ENCODE data around the genes LTB4R, NYNRIN, GZMB and G2E3.

- PRO-cap: no peak
- RAMPAGE, long total RNA, 2 experiments: no peak in any of the 2 experiments
Measured at GRCh38 chr14:24235554-24236321, 3.0 kb downstream of the GMPR2 start.

- PRO-cap: no peak
- RAMPAGE, long total RNA, 2 experiments: start-site peak on the minus strand in 2 of 2 experiments, at chr14:24259348-24259402 at its widest, 7 to 19 reads per replicate
Measured at GRCh38 chr14:24258889-24259822, 3.8 kb downstream of the TGM1 start.

GRCh38 chr14:24310542-24311635, at the start of gene LTB4R:
TSS of gene LTB4R (plus strand) at chr14:24311502.
- PRO-cap: unidirectional peak, plus-strand start at chr14:24311090; bidirectional peak, plus-strand start at chr14:24311502, minus-strand start at chr14:24311396
- RAMPAGE, long total RNA, 2 experiments: no peak in any of the 2 experiments

- PRO-cap: no peak
- RAMPAGE, long total RNA, 2 experiments: no peak in any of the 2 experiments
Measured at GRCh38 chr14:24380298-24380520, 12.2 kb downstream of the NFATC4 start.

- PRO-cap: bidirectional peak, plus-strand start at chr14:24399060, minus-strand start at chr14:24399035
- RAMPAGE, long total RNA, 2 experiments: no peak in any of the 2 experiments
Measured at GRCh38 chr14:24398136-24399441, at the start of gene NYNRIN. TSS of gene NYNRIN (plus strand) at chr14:24399003.

GRCh38 chr14:24418422-24418977, 11.0 kb downstream of the CBLN3 start:
- PRO-cap: no peak
- RAMPAGE, long total RNA, 2 experiments: no peak in any of the 2 experiments

DNA sequence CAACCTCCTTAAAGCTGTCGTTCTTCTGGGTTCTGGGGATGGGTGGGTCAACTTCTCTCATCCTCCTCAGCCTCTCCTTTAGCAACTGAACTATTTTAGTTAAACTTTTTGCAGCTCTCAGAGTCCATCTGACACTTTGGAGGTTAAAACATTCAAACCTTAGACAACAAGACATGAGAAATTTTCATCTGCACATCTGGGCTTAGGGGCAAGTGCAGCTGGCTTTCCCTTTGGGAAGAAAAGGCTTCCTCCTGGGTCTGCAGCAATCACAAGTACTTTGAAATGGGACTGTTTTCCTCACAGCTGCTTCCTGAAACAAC, 16.0 kb upstream of the SDR39U1 start:
- PRO-cap: no peak
- RAMPAGE, long total RNA, 2 experiments: no peak in any of the 2 experiments

DNA sequence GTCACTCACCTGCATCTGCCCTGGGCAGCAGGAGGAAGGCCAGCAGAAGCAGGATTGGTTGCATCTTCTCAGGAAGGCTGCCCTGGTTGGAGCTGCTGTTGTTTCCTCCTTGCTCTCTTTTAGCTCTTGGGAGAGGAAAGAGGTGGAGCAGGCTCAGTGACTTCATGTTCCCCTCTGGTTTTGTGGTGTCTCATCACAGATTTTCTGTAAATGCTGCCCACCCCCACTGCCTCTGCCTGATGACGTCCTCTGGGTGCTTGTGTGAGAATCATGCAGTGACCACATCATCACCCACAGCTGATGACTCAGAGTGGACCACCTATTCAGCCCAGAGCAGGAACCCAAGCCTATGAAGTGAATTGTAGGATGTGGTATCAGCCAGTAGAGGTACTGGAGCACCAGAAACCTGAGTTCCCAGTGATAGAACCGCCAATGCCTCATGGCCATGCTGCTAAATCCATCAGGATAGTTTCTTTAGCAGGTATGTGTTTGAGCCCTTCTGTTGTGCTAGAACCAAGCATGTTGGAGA, at the start of gene GZMB:
Gene GZMB (minus strand): TSS at position 94 of the 529 bp plus-strand sequence.
- PRO-cap: no peak
- RAMPAGE, long total RNA, 2 experiments: no peak in any of the 2 experiments

DNA sequence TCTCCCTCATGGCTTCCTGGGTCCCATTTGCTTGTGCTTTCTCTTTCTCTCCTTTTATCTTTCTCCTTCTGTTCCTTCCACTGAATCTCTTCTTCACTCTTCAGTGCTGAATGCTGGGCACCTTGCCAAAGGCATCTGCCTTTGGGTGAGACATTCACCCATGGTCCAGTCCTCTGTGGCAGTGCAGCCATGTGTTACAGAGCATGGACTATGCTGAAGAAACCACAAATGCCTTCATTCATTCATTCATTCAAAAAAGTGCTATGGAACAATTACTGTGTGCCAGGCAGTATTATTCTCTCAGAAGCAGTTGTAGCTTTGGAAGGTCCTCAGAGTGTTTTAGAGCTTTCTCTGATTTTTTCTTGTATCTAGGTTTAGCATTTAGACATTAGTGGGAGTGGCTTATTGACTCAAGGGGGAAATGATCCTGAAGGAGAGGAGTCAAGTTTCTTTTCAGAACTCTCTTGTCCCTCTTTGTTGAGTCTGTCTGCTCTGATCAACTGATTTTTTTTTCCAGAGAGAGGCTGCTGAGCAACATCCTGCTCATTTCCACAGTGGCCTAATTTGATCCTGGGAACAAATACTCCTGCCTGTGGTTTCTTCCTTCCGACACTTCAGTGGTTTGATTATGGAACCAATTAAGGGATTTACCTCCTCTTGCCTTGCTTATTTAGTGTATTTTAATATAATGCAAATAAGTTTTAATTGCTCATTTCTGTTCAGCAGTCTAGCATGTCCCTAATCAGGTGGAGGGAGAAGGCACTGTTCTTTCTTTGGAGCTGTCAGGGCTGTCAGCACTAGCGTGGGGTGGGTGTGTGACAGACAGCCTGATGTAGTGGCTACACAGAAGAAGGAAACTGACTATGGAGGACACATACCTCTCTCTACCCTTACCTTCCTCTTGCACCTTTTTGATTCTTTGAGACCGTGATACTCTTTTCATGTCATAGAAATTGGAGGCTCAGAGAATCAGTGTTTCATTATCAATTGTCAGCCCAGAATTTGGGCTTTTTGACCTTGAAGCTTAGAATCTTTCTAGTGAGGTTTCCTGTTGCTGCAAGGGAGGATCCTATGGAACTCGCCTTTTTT, 344.8 kb upstream of the STXBP6 start:
- PRO-cap: no peak
- RAMPAGE, long total RNA, 2 experiments: no peak in any of the 2 experiments

DNA sequence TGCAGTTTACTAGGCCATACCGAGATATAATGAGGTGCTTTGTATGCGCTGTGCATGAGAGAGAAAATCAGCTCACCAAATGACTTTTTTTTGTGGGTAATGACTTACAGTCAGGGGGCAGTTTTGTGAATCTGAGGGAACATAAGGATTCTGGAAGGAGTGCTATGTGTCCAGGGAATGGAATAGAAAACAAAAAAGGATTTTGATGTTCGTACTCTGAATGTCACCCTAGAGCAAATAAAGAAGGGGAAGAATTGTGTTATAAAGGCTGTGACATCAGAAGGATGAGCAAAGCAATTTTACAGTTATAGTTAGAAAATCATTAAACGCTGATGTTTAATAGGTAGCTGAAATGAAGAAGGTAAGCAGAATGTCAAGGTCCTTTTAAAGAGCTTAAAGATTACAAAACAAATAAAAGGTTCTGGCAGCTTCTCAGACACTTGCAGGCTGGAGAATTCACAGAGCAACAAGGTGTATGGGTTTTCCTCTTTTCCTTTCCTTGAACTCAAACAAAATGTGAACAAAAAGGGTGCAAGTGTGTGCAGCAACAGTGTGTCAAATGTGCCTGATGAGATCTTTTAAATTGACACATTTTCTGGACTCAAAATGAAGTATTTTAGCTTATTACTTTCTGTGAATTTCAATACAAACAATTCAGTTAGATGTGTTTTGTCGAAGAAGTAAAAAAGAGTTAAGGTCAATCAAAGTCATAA, 247.6 kb upstream of the NOVA1 start:
- PRO-cap: no peak
- RAMPAGE, long total RNA, 2 experiments: no peak in any of the 2 experiments

- PRO-cap: no peak
- RAMPAGE, long total RNA, 2 experiments: no peak in any of the 2 experiments
Measured at GRCh38 chr14:28038257-28038527, 728.4 kb upstream of the FOXG1 start.

DNA sequence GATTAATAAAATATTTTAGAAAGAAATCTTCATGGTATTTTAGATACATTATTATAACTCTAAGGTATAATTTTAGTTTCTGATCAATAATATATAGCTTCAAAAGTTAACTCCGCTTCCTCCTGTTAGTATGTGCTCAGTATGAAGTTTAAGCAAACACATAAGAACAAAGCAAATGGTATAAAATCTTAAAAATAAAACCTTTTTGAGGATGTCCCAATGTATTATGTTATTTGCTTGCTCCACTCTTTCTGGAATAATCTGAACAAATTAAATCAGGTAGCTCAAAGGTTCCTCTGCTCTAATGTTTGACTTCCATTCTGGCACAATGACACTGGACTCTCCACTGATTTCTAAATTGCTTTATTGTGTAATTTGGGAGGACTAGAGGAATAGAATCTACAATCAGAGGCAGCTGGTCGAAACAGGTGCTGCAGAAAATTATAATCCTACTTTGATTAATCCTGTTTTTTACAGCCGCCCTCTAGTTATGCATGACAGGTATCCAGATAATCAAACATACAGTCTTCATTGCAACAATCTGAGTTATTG, 523.7 kb upstream of the FOXG1 start:
- PRO-cap: no peak
- RAMPAGE, long total RNA, 2 experiments: no peak in any of the 2 experiments

- PRO-cap: no peak
- RAMPAGE, long total RNA, 2 experiments: no peak in any of the 2 experiments
Measured at GRCh38 chr14:30227859-30228160, 300.2 kb upstream of the PRKD1 start.

GRCh38 chr14:30558705-30559558, at the start of gene G2E3:
TSS of gene G2E3 (plus strand) at chr14:30559158.
- PRO-cap: bidirectional peak, plus-strand start at chr14:30559164, minus-strand start at chr14:30559096
- RAMPAGE, long total RNA, 2 experiments: start-site peak on the plus strand in 2 of 2 experiments, at chr14:30559158-30559181 at its widest, 69 to 72 reads per replicate

DNA sequence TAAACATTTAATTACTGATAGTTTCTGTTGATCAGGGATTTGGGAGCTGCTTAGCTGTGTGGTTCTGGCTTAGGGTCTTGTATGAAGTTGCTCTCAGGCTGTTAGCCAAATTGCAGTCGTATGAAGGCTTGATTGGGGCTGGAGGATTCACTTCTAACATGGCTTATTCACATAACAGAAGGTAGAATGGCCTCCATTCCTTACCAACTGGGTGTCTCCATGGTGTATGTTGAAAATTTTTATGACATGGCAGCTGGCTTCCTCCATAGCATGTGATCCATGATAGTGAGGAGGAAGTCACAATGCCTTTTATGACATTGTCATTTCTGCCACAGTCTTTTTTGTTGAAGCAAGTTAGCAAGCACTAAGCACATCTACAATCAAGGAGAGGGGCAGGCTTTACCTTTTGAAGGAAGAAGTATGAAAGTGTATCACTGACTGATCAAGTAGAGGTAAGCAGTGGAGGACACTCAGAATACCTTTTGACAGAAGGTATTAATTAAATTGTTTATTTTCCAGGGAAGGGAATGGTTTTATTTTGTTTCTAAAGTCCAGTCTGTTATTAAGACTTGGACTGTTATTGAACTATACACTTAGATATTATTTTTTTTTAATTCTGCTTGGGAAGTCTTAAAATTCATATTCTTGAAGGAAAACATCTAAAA, 18.6 kb downstream of the G2E3 start:
- PRO-cap: no peak
- RAMPAGE, long total RNA, 2 experiments: no peak in any of the 2 experiments

DNA sequence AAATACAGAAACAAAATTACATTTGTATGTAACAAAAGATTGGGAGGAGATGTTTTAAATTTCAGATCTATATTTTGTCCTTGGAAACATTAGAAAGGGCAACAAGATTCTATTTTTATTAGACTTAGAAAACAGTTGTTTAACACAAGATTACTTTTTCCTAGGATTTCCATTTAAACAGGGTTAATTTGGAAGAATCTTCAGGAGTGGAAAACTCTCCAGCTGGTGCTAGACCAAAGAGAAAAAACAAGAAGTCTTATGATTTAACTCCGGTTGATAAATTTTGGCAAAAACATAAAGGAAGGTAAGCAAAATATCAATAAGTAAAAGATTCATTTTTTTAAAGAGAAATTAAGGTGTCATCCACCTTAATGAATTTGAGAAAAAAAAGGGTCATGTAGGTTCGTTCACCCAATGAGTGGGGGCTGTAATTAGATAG, 48.0 kb downstream of the SCFD1 start:
- PRO-cap: no peak
- RAMPAGE, long total RNA, 2 experiments: start-site peak on the plus strand in 1 of 2 experiments, centred at position 221 of the sequence, 20 reads per replicate

DNA sequence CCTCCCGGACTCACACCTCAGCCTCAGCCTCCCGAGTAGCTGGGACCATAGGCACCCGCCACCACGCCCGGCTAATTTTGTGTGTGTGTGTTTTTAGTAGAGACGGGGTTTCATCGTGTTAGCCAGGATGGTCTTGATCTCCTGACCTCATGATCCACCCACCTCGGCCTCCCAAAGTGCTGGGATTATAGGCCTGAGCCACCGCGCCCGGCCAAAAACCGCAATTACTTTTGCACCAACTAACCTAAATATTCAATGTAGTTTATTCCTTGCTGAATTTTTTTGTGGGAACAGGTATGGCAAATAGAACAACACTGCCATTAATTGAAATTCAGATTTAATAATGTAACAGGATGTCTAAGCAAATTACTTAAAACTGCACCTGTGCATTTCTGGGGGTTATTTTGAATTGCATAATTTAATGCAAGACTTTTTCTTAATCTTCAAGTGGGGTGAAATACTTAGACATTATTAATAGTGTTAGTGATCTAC, 18.9 kb downstream of the COCH start:
- PRO-cap: no peak
- RAMPAGE, long total RNA, 2 experiments: no peak in any of the 2 experiments

- PRO-cap: no peak
- RAMPAGE, long total RNA, 2 experiments: no peak in any of the 2 experiments
Measured at GRCh38 chr14:30908900-30909367, 34.6 kb downstream of the COCH start.

- PRO-cap: bidirectional peak, plus-strand start at chr14:31026624, minus-strand start at chr14:31026401; bidirectional peak, plus-strand start at chr14:31027025, minus-strand start at chr14:31027010
- RAMPAGE, long total RNA, 2 experiments: no peak in any of the 2 experiments
Measured at GRCh38 chr14:31026487-31027302, 516 bp upstream of the STRN3 start.

- PRO-cap: no peak
- RAMPAGE, long total RNA, 2 experiments: no peak in any of the 2 experiments
Measured at GRCh38 chr14:31173013-31173949, 34.3 kb downstream of the HECTD1 start.